SK-N-DZ (cell line): ENCODE results near the genes AKR7A3 and HTR6.

GRCh38 chr1:19243667-19244169 lies 7.6 kb downstream of the EMC1 start:
RAMPAGE:
- cytosol, long total RNA = no peak
- nucleus, long total RNA = no peak

GRCh38 chr1:19255049-19255597 lies 3.5 kb downstream of the MRTO4 start:
RAMPAGE:
- cytosol, long total RNA = no peak
- nucleus, long total RNA = no peak

DNA sequence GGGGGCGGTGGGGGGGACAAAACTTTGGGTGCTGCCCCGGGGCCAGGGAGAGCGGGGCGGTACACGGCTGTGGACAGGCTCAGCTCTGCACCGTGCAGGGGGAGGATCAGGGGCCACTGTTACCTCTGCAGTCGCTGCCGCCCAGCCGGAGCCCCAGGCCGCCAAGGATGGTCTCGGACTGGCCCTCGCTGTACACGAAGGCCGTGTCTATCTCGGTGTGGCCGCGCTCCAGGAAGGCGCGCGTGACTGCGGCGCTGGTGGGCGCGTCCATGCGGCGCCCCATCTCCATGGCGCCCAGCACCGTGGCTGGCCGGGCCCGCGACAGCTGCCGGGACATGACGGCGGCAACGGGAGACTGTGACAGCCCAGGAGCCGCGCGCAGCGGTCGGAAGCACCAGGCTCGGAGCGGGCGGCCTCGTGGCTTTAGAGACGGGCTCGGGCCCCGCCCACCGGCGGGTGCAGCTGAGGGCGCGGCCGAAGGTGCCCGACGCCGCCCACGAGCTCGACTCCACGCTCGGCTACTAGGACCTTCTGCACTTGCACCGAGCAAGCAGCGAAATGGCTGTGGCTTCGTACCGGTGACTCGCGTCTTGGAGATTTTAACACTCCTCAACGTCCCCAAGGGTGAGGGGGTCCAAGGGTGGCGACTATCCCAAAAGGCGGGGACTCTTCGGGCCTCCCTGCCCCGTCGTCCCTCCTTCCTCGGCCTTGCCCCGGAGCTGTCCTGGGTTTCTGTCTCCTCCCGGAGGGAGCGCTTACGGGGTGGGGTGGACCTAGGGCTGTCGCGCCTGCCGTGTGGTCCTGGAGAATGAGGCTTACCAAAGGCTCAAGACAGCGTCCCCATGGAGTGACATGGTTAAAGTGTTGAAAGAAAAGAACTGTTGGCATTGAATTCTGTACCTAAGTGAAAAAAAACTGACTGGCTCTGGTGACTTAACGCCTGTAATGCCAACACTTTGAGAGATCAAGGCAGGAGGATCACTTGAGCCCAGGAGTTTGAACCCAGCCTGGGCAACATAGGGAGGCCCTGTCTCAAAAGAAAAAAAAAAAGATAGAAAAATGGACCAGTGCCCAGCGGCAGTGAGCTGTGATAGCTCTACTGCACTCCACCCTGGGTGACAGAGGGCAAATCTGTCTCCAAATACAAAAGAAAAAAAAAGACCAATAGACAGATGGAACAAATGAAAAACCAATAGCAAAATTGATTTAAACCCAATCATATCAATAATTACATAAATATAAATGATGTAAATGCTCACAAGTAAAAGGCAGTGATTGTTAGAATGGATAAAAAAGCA lies at the start of gene AKR7A3:
Gene AKR7A3 (minus strand): TSS at position 398 of the 1,298 bp plus-strand sequence.
RAMPAGE:
- cytosol, long total RNA = no peak
- nucleus, long total RNA = no peak

DNA sequence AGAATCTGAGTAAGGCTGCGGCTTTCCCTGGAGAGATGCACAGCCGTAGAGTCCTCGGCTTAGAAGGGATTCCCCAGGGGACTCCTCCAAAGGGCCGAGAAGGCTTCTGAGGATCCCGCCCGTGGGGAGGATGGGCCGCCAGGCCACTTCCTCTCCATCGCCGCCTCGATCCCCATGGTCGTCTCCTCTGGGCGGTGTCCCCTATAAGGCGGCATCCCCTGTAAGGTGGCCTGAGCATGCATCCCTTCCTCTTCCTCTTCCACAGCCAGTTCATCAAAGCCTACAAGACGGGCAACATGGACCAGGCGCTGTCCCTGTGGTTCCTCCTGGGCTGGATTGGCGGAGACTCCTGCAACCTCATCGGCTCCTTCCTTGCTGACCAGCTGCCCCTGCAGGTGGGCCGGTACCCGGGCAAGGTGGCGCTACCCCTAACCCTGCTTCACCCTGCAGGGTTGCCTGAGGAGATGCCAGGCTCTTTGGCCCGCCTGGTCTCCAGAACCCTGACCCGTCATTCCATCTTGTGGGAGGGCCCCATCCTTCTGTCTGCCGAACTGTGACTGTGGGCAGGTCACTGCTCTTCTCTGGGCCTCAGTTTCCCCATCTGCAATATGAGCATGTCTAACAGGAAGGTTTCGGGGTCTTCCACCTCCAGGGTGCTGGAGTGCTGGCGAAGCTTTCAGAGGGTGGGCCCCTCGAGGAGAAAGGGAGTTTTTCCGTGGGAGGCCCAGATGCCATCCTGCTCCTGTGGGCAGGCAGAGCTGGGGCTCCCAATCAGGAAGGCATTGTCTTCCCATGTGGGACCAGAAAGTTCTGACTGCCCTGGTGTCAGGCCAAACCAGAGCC lies 12.5 kb downstream of the SLC66A1 start:
RAMPAGE:
- cytosol, long total RNA = no peak
- nucleus, long total RNA = no peak

DNA sequence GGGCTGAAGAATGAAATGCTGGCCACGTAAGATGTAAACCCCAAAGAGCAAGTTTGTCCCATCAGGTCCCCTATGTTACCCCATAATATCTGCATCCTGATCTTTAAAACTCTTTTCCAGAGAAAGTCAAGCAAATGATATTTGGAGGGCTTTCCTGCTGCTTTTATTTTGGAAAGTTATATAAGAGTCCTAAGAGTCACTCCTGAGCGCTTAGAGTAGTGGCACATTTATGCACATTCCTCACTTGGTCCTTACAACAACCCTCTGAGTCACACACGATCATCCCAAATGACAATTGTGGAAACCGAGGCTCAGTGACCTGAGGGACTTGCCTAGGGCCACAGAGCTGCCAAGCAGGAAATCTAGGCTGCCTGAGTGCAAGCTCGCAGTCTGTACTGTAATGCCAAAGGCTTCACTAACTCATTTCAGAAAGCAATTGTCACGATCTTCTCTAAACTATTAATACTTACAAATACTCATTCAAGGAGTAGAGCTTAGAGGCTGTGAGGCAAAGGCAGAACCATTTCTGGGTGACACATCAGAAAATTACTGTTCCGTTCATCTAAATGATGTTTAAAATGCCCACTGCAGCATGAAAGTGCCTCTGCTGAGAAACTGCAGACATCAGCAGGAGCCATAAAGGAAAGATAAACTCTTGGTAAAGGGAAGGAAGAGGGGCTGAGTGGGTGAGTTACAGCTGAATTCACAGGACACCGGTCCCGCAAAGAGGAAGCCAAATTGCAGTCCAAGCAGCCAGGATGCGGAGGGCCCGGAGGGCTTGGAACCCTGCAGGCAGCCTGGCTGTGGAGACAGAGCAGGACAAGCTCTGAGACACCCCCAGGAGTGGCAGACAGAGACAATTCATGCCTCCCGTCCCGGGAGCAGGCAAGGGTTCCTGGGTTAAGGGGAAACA lies 30.8 kb downstream of the CAPZB start:
RAMPAGE:
- cytosol, long total RNA = no peak
- nucleus, long total RNA = no peak

DNA sequence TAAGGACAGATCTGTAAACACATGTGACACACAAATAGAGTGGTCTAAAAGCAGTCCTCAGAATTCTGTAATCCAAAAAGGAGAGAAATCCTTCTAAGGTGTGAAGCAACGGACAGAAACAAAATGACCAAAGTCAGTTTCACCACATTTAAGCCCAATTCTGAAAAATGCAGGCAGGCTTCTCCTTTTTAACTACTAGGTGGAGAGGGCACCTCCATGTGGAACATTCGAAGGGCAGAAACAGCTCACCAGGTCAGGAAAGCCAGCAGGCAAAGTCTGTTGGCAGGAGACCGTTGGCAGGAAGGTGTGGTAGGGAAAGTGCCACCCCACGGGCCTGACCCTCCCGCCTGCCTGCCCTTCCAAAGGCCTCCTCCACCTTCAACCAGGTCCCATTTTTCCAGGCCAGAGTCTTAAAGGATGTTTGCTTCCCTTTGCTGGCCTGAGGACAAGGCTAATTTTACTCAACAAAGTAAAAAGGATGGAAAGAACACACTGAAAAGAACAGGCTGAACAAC lies 26.6 kb downstream of the CAPZB start:
RAMPAGE:
- cytosol, long total RNA = no peak
- nucleus, long total RNA = no peak

GRCh38 chr1:19468238-19468921 lies 17.0 kb downstream of the CAPZB start:
RAMPAGE:
- cytosol, long total RNA = no peak
- nucleus, long total RNA = no peak

DNA sequence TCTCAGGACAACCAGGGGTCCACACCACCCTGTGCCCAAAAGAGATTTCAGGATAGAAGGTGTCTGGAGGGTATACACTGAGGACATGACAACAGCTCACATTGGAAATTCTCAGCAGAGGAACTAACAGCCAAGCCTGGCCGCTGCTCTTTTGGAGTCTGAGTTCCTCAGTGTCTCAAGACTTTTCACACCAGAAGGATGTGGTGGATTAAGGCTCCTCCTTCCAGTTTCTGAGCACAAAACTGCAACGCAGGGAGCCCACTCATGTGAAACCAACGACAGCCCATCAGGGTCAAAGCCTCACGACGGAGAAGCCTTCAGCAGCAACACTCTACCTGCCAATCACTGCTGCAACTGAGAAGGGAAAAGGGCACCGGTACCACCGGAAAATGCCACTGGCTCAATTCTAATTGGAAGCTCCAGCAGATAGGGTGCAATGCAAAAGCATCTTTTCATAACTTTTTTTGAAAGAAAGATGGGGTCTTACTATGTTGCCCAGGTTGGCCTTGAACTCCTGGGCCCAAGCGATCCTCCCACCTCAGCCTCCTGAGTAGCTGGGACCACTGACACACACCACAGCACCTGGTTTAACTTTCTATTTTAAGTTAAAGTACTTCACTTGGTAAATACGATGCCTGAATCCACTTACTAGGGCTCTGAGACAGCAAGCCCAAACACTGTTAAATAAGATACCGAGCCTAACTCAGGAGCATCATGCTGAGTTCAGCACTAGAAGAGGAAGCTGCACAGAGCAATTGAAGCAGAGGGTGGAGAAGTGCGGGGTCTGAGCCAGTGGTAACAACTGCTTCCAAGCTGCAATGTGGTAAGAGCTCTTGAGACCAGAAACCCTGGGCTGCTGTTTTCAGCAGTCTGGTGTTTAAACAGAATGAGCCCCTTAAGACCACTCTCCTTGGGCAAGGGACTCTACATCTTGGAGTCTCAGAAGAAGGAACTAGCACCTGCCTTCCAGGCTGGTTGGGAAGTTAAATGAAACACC lies 7.7 kb downstream of the CAPZB start:
RAMPAGE:
- cytosol, long total RNA = no peak
- nucleus, long total RNA = no peak

DNA sequence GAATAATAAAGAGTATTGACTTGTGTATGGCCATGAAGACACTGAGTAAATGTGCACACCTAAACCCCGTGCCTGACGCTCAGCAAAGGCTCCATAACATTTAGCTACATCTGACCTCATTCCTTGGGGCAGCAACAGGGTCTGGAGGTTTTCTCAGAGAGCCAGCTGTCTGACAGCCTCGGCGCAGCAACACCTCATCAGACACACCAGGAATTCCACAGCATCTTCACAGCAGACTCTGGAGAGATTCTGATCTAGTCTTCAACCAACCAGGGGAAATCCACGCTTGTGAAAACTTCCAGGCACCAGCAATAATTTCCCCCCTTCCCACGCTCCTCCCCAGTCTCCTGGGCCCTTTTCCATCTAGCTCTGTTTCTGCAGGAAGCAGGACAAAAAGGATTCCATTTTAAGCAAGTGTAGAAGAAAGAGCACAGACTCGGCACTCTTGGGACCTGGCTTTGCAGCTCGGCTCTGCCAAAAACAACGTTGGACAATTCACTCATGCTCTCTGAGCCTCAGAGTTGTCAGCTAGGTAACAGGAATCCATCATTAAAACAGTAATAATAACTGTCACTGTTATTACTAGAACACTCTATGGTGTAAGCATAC lies 44.3 kb upstream of the CAPZB start:
RAMPAGE:
- cytosol, long total RNA = no peak
- nucleus, long total RNA = no peak

GRCh38 chr1:19592921-19593291 lies 3.9 kb upstream of the MICOS10 start:
RAMPAGE:
- cytosol, long total RNA = no peak
- nucleus, long total RNA = no peak

DNA sequence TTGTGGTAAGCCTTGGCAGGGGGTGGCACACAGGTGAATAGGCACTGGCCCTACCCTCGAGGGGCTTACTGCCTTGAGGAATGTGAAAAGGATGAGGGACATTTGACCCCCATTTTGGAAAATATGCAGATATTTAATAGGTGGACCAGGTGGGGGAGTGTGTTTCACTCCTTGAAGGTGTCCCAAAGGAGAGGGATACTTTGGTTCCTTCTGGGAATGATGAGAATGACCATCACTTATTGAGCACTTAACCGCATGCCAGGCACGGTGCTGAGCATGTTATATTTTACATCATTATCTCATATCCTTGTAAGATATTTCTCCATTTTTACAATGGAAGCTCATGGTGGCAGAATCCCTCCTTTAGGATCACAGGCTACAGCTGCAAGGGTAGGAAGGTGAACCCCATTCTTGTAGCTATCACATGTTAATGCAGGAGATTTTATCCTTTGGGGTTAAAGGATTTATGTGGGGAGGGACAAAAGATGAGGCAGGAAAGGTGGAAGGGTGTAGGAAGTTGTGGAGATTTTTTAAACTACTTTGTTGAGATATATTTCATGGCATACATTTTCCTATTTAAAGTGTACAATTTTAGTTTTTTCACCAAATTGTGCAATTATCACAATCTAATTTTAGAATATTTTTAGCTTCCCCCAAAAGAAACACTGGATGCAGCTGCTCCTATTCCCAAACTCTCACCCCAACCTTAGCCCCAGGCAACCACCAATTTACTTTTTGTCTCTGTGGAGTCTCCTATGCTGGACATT lies 8.1 kb downstream of the MICOS10 start:
RAMPAGE:
- cytosol, long total RNA = no peak
- nucleus, long total RNA = no peak

RAMPAGE:
- cytosol, long total RNA = no peak
- nucleus, long total RNA = no peak
Measured at GRCh38 chr1:19652088-19652619, 8.0 kb downstream of the NBL1 start.

GRCh38 chr1:19658837-19659307 lies 5.8 kb upstream of the HTR6 start:
RAMPAGE:
- cytosol, long total RNA = no peak
- nucleus, long total RNA = no peak

GRCh38 chr1:19664634-19665274 lies at the start of gene HTR6:
TSS of gene HTR6 (plus strand) at chr1:19664875.
RAMPAGE:
- cytosol, long total RNA = no peak
- nucleus, long total RNA = no peak

DNA sequence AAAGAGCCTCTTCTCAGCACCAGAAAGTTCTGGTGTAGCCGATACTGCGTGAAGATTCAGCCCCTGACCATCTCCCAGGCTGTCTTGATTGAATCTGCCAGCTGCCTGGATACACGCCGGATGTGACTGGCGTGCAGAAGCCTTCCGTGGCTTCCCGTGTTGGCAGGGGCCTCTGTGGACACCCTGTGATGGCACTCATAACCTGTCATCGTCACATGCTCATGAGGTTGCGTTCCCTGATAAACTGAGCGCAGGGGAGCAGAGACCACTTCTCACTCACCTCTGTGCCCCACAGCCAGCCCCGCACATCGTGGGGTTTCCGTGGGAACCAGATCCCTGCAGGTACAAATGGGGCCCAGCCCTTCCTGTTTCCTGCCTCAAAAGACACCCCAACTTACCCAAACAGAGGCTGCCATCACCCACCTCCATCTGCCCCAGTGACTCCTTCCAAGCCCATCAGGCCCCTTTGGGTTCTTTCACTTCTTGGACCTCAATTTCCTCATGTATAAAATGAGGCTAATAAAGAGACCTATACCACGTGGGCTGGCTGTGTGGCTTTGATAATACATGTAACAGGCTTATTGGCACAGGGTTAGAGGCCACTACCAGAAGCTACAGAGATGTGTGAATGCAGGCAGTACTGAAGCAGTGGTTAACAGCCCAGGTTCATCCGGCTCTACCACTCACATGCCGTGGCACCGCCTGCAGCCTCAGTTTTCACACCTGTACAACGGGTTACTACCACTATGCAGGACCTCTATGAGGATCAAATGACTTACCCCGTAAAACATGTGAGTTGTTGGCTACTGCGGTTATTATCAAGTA lies 23.5 kb downstream of the HTR6 start:
RAMPAGE:
- cytosol, long total RNA = no peak
- nucleus, long total RNA = no peak

RAMPAGE:
- cytosol, long total RNA = no peak
- nucleus, long total RNA = no peak
Measured at GRCh38 chr1:19890055-19890546, 7.9 kb downstream of the OTUD3 start.

RAMPAGE:
- cytosol, long total RNA = no peak
- nucleus, long total RNA = no peak
Measured at GRCh38 chr1:19904626-19905260, 18.7 kb downstream of the PLA2G2E start.

DNA sequence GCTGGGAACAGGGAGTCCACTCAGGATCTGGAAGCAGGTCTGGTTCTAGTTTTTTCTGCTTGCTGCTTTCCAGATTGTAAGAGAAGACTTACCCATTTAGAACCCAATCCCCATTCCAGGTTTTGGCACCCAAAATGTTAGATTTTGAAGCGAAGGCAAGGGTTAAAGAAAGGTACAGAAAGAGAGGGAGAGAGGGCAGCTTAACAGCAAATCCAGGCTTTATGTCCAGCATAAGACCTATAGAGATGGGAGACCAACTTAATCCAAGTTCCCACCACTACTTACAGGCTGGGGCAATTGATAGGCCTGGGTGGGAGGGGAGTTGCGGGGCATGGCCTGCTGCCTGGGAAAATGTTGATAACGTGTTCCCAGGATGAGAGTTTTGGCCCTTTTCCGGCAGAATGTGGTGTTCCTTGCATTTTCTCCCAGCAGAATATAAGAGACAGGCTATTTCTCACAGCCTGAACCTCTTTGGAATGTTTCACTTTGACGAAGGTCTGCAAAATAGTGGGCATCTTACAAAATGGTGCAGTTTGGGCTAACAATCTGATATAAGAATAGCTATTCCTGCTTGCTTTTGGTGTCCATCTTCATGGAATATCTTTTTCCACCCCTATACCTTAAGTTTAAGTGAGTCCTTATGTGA lies 34.9 kb upstream of the PLA2G5 start:
RAMPAGE:
- cytosol, long total RNA = no peak
- nucleus, long total RNA = no peak

GRCh38 chr1:20153977-20154939 lies 15.1 kb downstream of the PLA2G2F start:
RAMPAGE:
- cytosol, long total RNA = no peak
- nucleus, long total RNA = no peak

DNA sequence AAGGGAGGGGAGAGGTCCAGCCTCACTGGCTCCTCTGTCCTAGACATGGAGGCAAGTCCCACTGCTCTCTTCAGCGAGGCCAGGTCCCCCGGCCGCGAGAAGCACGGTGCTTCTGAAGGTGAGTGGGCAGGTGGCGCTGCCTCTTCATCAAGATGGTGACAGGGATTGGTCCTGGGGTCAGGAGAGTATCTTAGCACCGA lies 59.3 kb downstream of the VWA5B1 start:
RAMPAGE:
- cytosol, long total RNA = no peak
- nucleus, long total RNA = no peak